Panc1 (cell line): ENCODE measurements around a stretch of chr1.

DNA sequence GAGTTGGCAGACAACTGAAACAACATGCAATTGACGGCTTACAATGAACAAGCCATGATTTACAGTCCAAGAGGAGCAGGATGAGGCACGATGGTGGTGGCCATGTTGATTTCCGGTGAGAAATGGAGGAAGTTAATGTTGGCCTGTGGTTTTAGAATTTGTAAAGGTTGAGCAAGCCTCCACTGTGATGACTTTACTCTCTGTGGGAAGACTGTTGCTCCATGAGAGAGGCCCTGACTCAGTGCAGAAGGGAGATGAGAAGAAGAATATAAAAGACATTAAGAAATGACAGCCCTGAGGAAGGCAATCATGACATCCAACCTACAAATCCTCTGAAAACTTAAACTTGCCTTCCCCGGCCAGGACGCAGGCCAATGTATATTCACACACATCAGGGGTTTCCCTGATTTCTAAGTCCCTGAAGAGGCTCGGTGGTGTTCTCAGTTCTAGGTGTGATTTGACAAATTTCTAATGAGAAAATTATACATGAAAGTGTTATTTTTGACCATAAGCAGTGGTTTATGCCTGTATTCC is 32.7 kb upstream of the C1orf100 start:
- RRBS, 2 experiments = no CpG with 5 or more reads among the region's 6 CpGs

DNA sequence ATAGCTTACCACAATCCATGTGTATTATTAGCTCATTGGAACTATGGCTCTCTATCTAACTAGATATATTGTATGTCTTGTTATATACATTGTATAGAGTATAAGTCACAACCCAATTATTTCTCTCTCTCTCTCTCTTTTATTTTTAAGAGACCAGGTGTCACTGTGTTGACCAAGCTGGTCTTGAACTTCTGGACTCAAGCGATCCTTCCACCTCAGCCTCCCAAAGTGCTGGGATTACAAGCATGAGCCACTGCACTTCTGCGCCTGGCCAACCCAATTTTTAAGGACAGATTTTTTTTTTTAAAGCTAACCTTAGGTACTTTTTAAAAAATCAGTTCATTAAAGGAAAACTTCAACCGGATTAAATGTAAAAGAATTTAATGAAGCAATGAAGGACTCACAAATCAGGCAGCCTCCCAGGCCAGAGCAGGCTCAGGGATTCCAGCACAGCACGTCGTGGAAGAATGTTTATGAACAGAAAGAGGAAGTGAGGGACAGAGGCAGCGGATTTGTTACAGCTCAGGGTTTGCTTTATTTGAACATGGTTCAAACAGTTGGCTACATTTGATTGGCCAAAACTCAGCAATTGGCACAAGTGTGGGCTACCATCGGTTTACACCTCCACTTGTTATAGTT is 27.6 kb upstream of the C1orf100 start:
- RRBS, 2 experiments = no CpG with 5 or more reads among the region's 7 CpGs

DNA sequence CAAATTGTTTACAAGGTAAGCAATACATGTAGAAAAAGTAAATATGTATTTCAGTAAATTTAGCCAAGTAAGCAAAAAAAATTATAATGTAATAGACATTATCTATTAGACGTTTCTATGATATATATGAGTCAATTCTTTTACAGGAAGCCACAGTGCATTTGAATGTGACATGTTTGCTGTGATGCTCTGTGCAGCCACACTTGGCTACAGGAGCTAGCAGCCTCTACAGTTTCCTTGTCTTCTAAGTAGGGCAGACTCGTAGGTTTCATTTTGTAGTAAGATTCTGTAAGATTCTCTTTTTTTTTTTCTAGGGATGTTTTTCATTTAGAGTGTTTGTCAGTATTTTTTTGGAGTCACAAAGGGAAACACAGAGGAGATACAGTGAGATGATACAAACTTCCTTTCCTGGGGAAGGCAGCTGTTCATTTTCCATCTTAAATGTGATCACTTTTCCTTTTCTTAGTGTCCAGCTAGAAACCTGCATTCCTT is 26.9 kb upstream of the C1orf100 start:
- RRBS, 2 experiments = no CpG with 5 or more reads among the region's 2 CpGs

DNA sequence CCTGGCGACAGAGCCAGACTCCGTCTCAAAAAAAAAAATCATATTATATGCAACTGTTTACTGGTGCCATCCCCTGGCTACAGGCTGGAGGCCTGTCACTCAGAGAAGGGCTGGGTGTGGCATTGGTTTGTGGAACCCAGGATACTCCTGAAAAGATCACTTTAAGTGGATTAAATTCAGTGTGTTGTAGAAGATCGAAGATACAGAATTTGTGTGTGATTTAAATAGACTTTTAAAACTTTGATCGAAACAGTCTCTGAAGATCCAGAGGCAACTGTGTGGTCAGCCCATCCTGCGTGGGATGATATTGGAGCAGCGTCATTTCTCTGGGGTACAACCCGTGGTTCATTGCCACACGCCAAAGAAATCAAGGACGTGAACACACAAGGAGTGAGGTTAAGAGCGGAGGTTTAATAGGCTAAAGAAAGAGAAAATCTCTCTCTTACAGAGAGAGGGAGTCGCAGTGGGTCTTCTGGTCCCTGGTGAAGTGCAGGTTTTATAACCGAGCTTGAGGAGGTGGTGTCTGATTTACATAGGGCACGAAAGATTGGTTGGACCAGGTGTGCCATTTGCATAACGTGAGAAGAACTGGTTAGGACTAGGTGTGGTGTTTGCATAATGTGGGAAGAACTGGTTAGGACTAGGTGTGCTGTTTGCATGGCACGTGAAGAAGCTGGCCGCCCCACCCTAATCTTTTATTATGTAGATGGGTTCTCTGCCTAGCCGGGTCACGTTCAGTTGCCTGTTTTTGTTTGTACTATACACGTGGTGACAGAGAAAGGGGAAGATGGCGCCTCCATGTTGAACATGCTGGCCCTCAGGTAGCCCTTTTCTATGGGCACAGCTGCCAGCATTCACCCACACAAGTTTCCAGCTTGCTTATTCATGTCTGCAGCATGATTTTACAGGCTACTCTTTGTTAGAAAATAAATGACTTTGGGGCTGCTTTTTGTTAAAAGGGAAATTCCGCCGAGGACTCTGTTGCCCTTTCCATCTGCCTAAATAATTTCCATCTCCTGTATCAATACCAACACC is 17.0 kb downstream of the C1orf100 start:
- RRBS, 2 experiments = no CpG with 5 or more reads among the region's 22 CpGs

- RRBS, 2 experiments = no CpG with 5 or more reads among the region's 3 CpGs
These were observed 42.9 kb downstream of the ADSS2 start for GRCh38 chr1:244408724-244409262.

- RRBS, 2 experiments = no CpG with 5 or more reads among the region's 8 CpGs
These were observed 24.7 kb downstream of the ENSG00000284188 start for GRCh38 chr1:244705883-244706686.

DNA sequence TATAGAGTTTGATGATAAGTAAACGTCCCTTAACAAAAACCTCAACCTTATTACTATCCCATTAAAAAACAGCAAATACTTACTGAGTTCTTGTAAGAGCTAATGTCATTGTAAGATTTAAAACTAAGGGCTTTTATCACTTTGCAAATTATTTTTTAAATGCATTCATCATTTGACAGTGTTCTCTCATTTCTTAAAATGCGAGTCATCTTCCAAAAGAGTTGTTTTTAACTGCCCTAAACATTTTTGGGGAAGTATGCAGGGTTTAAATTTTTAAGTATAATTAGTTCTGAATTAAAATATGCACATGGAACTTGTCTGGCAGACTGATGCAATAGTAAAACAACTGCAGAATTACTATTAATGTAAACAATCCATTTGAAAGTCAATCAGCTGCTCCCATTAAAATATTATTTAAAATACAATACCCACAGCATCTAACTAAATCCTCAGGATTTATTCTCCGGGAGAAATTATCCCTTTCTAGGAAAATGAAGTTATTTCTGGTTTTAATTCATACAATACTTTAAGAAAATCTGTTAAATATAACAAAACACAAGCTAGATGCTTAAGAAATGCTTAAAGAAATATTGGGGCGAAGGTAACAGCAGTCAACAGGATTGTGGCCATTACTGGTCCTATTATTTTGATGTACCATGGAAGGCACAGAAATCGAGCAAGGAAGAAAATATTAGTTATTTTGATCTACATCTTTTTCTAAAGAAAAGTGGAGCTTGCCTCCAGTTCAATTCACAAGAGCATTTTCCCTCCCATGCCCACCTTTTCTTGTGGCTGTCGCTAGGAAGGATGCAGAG is 8.2 kb downstream of the COX20 start:
- RRBS, 2 experiments = no CpG with 5 or more reads among the region's 6 CpGs

DNA sequence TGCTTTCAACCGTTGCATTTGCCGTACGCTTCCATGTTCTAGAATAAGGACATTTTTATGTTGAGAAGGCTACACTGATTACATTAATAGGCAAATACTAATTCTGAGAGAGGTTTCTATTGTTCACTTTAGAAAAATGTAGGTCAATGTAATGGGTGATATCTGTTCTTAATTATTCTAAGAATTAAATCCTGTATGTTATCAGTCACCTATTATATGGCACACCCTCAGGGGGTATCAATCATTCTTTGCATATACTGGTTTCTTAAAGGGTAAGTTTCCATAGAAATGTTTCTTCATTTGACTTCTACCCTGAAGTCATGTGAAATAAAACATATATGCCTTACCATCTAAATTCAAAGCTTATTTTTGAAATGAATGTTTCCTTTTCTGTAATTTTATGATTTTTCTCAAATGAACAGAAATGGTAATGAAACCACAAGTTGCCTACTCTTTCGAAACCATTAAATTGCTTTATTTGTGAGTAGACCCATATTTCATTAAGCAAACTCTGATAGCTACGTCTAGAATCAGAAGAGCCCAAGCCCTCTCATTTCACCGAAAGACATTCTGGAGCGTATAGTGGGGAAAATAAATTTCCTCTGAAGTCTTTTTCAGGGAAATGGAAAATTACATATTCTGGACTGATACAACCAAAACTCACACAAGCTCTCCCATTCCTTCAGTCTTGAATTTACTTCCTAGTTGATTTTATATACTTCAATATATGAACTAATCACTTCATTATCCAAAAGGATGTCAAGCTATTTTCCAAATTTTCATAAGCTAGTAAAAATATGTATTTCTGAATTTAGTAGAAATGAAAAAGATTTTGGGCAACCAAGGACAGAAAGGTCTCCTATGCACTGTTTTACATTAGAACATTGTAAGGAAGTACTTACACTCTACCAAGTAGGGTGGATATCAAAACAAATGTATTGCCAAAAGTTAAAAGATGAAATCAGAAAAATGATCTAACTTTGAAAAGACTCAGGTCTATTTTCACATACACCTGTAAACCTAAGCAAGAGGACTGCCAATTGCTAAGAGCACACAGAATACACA is 12.4 kb downstream of the COX20 start:
- RRBS, 2 experiments = no CpG with 5 or more reads among the region's 7 CpGs

- RRBS, 2 experiments = no CpG with 5 or more reads among the region's 3 CpGs
These were observed 13.5 kb downstream of the COX20 start for GRCh38 chr1:244848934-244849383.

DNA sequence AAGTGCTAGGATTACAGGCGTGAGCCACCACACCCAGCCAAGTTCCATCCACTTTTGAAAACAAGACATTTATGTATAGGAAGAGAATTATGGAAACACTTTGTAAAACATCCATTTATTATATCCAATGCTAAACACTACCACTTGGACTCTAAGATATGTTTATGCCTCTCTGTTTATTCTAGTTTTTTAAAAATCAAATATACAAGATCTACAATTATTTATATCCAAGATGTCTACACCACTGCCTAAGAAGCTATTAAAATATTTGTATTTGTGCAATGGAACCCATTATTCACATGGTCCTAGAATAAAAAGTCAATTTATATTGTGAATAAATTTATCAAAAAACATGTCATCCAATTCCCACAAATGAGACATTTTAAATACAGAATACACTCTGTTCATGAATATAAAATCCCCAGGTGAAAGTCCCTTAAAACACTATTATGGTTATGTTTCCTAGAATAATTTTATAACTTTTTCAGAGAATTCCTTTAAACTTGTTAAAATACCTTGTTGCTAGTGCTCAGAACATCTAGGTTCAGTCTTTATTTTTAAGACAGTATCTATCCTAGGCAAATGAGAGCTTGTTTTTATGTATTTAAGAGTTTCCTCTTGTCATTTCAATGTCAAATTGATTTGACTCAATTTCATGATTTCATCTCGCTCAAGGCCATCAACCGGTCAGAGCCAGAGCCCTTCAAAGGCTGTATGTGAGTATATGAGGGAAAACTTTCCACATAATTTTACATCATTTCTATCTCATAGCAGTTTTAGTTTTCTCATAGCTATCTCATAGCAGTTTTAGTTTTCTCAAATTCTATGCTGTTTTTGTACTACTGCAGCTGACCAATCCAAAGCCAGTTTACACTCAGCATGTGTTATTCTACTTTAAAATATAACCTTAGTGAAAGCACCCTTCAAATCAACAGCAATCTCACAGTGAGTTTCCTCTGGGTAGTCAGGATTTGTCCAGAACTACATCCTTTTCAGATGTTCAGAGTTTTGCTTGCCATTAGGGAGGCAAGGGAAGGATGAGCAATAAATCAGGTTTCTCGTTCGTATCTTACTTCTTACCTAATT is 12.9 kb downstream of the HNRNPU start:
- RRBS, 2 experiments = no CpG with 5 or more reads among the region's 5 CpGs

- RRBS, 2 experiments = no CpG with 5 or more reads among the region's 2 CpGs
These were observed 2.9 kb downstream of the HNRNPU start for GRCh38 chr1:244861219-244861977.

GRCh38 chr1:244863315-244863813 is 979 bp downstream of the HNRNPU start:
- RRBS, 2 experiments = 1 to 4% methylated on average over 32 to 37 of the region's 64 CpGs

GRCh38 chr1:244953760-244954230 is 15.7 kb upstream of the EFCAB2 start:
- RRBS, 2 experiments = no CpG with 5 or more reads among the region's 5 CpGs

DNA sequence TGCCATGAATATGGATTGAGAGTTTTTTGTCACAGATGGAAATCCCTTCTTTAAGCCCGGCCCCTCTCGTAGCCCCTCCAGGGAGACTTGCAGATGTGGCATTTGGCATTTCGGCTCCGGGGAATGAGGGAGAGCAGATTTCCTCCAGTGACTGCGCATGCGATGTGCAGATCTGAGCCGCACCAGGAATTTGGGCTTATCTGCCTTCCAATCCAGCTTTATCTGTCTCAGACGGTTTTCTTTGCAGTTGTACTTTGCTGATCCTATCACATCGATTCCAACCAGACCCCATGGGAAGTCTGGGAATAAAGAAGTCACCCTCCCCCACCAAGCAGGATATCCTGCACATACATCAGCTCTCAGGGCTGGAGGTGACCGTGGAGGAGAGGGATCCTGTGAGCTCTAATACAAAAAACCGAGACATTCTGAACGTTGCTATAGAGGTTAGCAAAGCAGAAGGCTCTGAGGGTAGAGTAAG is 11.7 kb downstream of the KIF26B start:
- RRBS, 2 experiments = 43 to 49% methylated on average over 4 of the region's 12 CpGs

- RRBS, 2 experiments = 86 to 89% methylated on average over 15 of the region's 54 CpGs
These were observed 533.1 kb downstream of the KIF26B start for GRCh38 chr1:245687706-245688437.

- RRBS, 2 experiments = no CpG with 5 or more reads among the region's 3 CpGs
These were observed 656.2 kb downstream of the KIF26B start for GRCh38 chr1:245810883-245811411.

DNA sequence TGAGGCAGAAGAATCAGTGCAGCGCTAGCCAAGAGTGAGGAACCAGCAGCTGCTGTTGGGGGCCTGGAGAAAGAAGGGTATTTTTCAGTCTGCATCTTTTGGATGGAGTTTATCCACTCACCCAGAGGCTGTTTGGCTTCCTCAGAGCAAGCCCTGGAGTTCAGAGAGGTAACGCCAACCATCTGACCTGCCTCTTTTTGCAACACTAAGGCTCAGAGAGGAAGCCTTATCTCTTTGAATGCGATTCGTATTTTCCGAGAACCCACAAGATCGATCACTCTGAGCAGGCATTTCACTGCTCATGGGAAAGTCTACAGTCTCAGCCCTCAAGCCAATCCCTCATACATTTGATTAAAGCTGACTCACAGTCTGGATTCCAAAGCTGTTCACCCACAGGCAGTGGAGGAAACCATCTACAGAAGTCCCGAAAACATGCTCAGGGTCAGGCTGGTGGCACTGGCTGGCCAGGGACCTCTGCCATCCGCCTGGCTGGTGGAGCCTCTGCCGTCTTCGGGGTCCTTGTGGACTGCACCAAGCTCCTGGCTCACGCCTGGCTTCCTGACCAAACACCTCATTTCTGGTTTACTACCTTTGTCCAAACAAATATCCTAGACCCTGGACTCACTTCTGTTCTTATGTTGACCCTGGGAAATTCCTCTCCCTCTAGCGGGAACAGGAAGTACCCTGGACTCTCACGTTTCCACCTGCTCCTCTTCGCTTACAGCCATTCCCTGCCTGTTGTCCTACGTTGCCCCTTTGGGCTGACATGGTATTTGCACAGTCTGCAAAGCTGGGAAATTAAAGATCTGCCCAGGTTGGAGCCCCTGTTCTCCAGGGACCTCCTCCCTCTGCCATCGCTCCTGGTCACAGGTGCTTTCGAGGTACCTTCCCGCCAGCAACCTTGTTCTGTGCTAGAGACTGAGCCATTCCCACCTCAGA is 650.0 kb downstream of the SMYD3 start:
- RRBS, 2 experiments = no CpG with 5 or more reads among the region's 18 CpGs

DNA sequence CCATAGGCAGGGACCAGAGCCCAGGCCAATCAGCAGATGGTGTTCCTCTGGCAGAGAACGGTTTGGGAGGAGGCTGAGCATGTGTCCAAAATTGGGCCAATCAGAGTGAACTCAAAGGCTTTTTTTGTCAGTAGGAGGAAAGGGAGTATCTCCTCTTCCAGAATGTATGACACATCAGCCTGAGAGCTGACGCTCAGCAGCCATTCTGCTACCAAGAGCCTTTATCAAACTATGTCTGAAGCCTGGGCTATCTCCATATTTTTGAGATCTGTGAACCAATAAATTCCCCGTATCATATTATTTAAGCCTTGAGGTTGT is 518.4 kb downstream of the SMYD3 start:
- RRBS, 2 experiments = no CpG with 5 or more reads among the region's 3 CpGs

DNA sequence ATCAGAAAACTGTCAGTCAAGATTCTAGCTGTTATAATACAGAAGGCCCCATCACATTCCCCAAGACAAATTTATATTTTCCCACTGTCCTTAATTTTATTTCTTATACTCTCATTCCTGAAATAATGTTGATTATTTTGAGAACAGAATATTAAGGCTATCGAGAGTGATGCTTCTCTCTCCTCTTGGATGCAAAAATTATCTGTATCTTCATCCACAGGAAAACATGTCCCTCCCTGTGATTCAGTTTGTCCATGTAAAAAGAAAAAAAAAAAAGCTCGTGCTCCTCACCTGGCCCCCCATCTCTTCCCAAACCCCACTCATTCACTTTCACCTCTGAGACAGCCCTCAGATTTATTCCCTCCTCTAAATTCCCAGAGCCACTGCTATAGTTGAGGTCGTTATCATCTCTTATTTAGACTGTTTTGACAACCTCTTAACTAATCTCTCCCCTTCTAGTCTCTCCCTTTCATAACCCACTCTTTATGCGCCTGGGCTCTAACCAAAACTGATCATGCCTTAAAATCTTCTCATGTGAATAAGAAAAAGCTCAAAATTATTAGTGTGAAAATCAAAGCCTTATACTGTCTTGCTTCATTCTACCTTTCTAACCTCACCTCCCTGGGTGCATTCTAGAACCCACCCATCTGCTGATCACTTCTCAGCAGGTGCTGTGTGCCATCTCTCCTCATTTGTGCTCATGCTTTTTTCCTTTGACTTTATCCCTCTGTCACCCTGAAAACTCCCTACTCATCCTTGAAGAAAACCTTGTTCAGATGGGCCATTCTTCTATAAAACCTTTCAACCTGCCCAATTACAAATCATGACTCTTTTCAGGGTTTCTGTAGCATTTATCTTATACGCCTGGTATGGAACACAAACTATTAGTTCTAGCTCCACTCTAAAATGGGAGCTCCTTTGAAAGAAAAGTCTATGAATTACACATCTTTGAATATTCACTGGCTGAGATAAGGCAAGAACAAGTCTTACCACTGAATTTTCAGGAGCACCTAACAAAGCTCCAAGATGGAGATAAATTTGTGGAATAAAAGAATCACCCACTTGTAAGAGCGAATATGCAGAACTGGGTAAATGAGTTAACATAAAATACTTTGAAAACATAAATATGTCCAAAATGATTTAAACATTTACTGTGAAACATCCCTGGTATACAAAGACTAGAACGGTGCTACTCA is 403.5 kb downstream of the SMYD3 start:
- RRBS, 2 experiments = no CpG with 5 or more reads among the region's 7 CpGs

GRCh38 chr1:246108875-246109340 is 398.2 kb downstream of the SMYD3 start:
- RRBS, 2 experiments = no CpG with 5 or more reads among the region's 2 CpGs